ENCODE data around the gene TRABD.

DNA sequence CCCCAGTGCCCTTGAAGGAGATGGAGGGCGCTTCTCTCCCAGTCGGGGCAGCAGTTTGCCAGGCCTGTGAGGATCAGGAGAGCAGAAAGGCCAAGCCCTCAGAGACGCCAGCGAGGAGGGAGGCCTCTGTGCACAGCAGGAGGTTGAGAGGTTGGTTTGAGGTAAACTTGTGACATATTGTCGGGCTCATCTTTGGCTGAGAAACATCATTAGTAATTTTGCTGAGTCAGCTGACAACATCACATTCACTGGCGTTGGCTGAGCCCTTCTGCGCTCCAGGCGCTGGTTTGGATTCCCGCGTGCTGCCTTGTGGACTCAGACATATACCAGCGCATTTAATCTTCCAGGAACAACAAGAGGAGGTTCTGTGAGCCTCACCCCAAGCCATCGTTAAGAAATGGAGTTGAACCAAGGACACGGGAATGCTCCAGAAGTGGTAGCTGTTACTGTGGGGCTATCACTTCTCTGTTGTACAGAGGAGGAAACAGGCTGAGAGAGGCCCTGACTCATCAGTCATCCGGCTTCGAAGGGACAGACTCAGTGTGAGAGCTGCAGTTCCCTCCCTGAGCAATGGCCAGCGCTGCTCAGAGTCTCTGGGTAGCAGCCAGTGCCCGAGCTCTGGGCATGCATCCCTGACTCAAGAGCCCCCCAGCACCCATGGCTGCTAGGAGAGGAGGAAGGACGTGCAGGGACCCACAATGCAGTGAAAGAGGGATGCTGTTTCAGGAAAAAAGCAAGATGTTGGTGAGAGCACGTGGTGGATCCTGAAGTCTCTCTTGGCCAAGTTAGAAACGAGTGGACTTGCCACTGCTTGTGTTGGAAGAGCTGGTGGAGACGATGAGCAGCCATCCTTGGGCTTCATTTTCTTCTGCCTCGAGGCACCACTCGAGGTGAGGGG lies 291.3 kb downstream of the TBC1D22A start:
- RRBS: no CpG with 5 or more reads among the region's 23 CpGs

- RRBS: no CpG with 5 or more reads among the region's 8 CpGs
Observed at GRCh38 chr22:48097864-48098622, 391.3 kb upstream of the TAFA5 start.

DNA sequence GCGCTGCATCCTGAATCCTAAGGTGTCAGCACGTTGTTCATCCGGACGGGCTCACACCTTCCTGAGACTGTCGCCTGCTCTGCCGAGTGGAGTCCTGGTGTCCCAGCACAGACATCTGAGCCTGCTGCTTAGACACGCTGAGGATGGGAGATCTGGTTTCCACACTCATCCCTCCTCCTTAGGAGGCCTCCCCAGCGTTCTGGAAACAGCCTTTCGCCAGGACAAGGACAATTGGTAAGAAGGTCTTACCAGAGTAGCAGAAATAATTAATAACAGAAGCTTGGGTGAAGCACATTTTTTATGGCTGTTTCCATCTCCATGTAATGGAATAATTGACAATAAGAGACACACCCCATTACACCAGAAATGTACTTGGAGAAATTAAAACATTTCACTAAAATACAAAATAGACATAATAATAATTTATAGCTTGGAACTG lies 2.3 kb downstream of the TAFA5 start:
- RRBS: no CpG with 5 or more reads among the region's 9 CpGs

DNA sequence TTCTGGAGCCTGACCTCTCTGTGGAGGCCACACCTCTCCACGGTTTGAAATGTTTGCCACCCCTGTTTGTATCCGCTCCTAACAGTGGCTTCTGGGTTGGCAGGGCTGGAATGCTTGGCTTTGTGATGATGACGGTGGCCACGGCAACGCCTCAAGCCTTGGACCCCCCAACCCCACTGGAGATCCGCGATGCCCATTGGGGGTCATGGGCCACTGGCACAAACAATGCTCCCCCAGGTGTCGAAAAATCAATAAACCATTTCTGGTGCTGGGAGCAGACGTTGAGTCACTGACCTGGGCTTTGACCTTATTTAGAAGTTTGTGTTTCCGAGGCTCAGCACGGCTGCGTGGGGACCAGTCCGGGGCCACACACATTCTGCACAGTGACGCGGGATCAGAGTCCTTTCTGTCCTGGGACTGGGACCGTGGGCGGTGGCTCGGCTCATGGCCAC lies 72.2 kb downstream of the TAFA5 start:
- RRBS: 78% methylated on average over 1 of the region's 18 CpGs

- RRBS: no CpG with 5 or more reads among the region's 5 CpGs
Observed at GRCh38 chr22:49471172-49471582, 356.5 kb downstream of the BRD1 start.

- RRBS: 95% methylated on average over 6 of the region's 10 CpGs
Observed at GRCh38 chr22:49487821-49488289, 339.8 kb downstream of the BRD1 start.

DNA sequence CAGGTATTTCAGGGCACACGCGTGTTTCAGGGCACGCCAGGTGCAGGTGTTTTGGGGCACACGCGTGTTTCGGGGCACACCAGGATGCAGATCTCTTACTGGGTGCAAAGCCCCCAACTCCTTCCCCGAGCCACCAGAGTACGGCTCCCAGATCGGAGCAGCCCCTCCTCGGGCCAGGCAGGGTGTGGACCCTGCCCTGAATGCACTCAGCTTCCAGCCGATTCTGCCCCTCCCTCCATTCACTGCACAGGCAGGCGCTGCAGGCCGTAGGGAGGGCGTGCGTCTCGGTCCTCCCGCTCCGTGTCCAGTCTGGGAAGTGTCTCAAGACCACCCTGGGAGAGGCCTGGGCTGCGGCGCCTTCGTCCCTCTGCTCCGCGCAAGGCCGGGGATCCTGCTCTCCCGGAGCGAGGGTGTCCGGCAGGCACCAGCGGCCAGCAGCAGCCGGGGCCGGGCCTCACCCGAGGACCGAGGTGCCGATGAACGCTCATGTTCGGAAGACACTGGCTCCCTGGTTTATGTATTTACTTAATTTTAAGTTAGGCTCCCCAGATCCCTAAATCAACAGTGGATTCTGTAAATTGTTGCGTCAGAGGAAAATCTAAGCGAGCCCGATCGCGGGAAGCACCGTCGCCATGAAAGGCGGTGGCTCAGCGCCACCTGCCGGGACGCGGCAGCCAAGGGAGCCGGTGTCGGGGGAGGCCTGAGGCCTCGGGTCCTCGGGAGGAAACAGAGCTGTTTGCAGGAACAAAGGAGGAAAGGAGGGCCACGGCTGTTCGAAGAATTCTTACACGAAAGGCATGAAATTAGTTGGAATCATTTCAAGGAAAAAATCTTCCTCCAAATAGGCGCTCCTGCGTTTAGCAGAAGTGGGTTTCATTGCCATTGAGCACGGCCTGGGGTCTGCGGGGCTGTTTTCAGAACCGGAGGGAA lies 195.4 kb downstream of the BRD1 start:
- RRBS: no CpG with 5 or more reads among the region's 59 CpGs

GRCh38 chr22:49650985-49651368 lies 176.7 kb downstream of the BRD1 start:
- RRBS: 97% methylated on average over 3 of the region's 12 CpGs

GRCh38 chr22:49823657-49824550 lies 3.8 kb downstream of the BRD1 start:
- RRBS: no CpG with 5 or more reads among the region's 46 CpGs

- RRBS: no CpG with 5 or more reads among the region's 7 CpGs
Observed at GRCh38 chr22:49839342-49839600, 11.6 kb upstream of the BRD1 start.

- RRBS: under 1% methylated on average over 39 of the region's 103 CpGs
Observed at GRCh38 chr22:49852757-49853740, 595 bp upstream of the ZBED4 start.

DNA sequence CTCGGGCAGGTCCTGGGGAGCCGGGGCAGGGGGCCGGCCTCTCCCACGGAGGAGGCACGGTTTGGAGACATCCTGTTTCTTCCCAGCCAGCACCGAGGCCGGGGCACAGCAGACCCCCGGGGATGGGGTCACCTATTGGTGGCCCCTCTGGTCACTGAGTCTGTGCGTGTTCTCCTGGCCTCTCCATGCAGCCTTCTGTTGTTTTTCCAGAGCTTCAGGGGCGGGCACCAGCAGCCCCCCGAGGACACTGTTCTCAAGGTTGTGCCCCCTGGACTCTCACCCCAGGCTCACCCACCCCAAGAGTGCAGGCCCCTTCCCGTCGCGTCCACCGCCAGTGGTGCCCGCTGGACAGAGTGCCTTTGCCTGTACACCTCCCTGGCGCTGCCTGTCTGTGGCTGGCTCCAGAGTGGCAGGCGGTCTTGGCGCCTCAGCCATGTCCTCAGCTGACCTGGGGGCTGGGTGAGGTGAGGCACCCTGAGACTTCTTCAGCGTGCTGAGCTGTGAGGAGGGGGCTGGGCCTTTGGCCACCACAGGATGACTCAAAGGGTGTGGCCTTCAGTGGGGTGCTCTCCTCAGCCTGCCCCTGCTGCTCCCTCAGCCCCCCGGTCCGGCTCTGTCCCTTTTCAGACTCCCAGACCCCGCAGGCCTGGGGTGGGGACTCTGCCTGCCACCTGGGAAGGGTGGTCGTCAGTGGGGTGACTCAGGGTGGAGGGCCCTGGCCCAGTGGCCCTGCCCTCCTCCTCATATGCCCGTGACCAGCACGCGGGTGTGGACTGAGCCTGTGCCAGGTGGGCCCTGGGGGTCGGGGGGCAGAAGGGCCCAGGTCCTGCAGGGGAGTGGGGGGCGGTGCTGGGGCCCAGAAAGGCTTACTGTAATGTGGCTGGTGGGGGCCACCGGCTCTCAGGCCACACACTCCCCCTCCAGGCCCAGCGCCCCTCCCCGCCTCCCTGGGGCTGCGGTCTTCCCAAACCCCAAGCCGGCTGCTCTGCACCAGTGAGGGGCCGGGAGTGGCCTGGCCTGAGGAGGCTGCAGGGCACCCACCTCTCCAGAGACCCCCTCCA lies 15.7 kb downstream of the CRELD2 start:
- RRBS: 65% methylated on average over 6 of the region's 35 CpGs

DNA sequence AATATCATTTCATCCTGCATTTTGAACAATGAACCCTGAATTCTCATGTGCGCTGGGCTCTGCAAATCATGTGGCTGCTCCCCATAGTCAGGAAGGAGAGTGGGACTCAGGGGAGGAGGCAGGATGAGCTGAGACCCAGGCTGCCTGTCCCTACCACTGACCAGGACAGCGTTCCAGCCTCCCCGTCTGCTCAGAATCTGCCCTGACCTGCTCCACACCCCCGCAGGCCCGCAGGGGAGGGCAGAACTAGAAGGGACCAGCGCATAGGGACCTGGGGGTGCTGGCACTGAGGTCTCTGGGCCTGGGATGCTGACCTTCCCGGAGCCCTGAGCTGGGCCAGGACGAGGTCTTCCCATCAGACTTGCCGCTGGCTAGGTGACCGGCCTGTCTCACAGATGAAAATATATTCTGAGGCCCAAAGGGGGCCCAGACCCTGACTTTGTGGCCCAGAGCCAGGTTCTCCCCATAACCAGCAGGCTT lies 14.0 kb upstream of the PIM3 start:
- RRBS: 96% methylated on average over 4 of the region's 10 CpGs

DNA sequence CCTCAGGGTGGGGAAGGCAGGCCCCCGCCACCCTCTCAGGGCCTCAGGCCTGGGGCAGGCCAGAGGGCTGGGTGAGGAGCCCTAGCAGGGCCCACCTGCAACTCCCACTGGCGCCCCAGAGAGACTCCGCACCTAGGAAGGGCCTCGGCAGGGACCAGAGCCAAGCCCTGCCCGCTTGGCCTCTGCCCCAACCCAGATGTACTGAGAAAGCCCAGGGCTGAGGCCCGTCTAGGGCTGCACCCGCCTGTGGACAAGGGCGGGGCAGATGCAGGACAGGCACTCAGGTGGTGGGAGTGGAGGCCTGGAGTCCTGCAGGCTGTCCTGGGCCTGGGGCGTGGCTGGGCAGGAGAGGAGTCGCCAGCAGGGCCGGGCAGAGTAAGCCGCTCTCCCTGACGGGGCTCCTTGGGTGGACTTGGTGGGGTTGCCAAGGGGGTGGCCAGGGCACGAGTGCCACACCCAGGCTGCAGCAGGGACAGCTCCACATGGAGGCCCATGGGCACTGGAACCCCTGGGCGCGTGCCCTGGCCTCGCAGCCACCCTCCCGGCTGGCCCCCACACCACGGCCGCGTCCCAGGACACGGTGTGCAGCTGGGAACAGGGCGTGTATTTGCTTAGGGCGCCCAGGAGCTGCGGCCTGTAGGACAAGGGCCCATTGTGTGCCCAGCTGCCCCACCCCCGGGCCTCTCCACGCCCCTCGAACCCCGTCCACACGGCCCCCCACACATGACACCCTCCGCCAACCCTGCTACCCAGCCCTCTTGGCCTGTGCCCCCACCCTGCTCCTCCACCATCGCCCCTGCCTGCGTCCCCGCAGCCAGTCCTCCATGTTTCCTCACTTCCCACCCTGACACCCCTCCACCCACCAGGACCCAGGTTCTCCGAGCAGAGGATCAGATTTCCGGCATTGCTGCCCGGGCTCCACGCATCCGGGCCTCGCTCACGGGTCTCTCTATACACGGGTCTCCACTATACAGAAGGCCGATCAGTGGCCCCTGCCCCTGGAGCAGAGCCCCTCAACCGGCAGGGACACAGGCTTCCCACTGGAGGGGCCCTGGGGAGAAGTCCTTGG lies 11.3 kb upstream of the PIM3 start:
- RRBS: 98% methylated on average over 10 of the region's 44 CpGs

DNA sequence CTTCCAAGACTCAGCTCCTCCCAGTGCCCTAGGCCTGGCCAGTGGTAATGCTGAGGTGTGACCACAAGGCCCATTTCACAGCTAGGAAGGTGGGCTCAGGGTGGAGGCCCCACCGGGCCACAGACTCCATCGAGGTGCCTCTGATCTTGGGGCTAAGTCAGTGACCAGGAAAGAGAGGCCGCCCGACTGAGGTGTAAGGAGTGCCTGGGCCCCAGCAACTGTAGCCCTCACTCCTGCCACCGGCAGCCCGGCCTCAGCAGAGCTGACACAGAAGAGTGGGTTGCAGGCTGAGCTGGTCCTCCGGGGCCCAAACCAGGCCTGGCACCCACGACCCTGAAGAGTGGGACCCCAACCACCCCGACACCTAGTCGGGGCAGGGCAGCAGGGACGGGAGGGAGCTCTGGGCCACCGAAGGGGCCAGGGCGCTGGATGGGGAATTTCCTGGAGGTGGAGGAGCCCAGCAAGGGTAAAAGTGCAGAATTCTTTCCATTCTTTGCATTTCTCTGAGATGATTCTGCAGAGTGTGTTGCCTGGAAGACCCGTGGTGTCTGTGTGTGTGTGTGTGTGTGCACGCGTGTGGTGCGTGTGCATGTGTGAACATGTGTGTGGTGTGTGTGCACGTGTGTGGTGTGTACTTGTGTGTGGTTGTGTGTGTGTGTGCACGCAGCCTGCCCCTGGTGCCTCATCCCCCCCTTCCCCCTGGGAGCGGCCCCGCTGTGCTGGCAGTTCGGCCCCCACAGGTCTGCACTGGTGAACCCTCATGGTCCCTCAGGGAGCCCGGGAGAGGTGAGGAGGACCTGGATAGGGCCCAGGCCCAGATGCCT lies 8.3 kb upstream of the PIM3 start:
- RRBS: 93% methylated on average over 1 of the region's 23 CpGs

DNA sequence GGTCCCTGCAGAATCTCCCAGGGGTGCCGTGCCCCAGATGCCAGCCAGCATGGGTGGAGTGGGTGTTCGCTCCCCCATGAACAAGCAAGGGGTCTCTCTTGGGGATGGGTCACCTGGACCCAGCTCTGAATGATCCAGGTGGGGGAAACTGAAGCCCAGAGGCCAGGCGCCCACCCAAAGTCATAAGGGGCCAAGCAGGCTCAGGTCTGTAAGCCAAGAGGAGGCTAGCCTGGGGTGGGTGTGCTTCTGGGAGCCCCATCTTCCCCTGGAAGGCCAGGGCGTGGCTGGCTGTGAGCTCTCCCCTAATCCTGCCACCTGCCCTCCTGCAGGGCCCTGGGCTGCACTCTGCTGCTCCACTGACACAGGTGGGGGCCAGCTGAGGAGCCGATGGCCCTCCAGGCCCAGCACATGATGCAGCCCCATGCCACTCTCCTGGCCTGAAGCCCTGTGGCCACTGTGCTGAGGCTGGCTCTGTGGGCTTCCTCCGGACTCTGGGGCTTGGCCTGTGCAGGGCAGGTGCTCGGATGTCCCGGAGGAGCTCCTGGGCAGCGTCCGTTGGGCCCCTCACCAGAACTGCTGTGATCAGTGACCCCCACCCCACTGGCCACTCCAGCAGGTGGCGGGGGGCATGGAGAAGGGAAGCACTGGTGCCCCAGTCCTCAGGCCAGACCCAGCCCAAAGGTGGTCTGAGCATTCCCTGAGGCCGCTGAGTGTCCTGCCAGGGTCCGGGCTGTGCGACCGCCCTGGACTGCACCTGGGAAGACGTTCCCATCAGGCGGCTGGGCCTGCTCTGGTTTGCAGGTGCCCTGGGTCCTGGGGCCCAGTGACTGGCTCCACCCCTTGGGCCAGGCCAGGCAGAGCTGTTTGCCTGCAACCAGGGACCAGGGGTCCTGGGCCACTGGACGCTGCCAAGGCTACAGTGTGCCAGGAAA lies 8.4 kb downstream of the PIM3 start:
- RRBS: 99% methylated on average over 3 of the region's 18 CpGs

DNA sequence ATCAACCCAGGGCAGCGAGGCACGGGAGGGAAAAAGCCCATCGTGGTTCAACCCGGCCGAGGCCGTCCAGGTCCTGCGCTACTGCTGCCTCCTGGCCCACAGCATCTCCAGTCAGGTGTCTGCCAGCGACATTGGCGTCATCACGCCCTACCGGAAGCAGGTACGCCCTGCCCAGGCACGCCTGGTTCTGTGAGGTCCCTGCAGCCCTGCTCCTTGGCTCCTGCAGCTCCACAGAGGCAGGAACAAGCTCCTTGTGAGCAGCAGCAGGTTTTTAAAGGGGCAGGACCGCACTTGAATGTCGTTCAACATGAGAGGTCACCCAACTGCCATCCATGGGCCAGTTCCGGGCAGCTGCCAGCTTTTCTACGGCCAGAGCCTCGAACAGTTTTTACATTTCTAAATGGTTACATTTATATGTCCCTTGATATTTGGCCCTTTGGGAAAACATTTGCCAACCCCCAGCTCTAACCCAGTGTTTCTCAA lies 12.4 kb upstream of the PANX2 start:
- RRBS: 93% methylated on average over 8 of the region's 18 CpGs

GRCh38 chr22:50185343-50186286 lies at the start of gene TRABD:
TSS of gene TRABD (plus strand) at chr22:50185913.
- RRBS: 8% methylated on average over 44 of the region's 106 CpGs

GRCh38 chr22:50189643-50190058 lies 3.9 kb downstream of the TRABD start:
- RRBS: no CpG with 5 or more reads among the region's 7 CpGs

GRCh38 chr22:50202255-50202693 lies 1.5 kb downstream of the SELENOO start:
- RRBS: 97% methylated on average over 3 of the region's 12 CpGs

All from NB4 (cell line).